Endometrial microvascular endothelial cells (primary cell): Measurements from ENCODE around the genes LCE3C, S100A3, JTB, UBAP2L and IL6R.

DNA sequence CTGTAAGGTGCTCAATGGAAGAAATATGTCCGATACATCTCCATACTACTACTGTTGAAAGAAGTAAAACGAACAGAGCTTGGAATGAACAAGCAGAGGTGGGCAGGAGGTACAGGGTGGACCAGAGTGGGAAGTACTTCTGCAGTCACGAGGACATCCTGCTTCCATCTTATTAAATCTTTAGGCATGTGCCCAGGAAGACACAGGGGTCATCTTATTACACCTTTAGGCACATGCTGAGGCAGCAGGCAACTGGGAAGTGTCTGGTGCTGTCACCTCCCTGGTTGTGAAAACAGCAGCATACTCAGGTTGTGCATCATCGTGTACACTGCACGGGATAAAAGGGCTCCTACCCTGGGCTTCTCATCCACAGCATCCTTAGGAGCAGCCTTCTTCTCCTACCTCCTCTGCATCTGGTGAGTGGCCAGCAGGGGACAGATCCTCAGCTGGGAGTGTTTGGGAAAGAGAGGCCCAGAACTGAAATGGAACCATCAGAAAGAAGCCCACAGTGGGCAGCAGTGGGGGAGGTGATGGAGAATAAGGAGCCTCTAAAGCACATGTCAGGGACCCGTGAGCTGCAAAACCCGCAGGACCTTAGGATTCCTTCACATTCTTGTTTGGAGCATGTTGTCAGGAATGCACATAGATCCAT lies at the start of gene LCE3C:
Gene LCE3C (plus strand): TSS at position 366 of the 652 bp plus-strand sequence.
- RAMPAGE, long total RNA, result no peak

GRCh38 chr1:152708202-152708438 lies 160 bp downstream of the LCE4A start:
- RAMPAGE, long total RNA, result no peak

DNA sequence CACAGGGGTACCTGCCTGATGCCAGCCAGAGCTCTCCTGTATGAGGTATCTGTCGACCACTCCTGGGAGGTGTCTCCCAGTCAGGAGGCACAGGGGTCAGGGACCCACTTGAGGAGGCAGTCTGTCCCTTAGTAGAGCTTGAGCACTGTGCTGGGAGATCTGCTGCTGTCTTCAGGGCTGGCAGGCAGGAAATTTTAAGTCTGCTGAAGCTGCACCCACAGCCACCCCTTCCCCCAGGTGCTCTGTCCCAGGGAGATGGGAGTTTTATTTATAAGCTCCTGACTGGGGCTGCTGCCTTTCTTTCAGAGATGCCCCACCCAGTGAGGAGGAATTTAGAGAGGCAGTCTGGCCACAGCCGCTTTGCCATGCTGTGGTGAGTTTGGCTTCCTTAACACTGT lies 15.1 kb upstream of the LELP1 start:
- RAMPAGE, long total RNA, result no peak

GRCh38 chr1:153488579-153488876 lies 28.1 kb upstream of the S100A7 start:
- RAMPAGE, long total RNA, result no peak

- RAMPAGE, long total RNA, result no peak
Observed at GRCh38 chr1:153488877-153489294, 28.4 kb upstream of the S100A7 start.

GRCh38 chr1:153544922-153545474 lies 608 bp downstream of the S100A4 start:
- RAMPAGE, long total RNA, result no peak

DNA sequence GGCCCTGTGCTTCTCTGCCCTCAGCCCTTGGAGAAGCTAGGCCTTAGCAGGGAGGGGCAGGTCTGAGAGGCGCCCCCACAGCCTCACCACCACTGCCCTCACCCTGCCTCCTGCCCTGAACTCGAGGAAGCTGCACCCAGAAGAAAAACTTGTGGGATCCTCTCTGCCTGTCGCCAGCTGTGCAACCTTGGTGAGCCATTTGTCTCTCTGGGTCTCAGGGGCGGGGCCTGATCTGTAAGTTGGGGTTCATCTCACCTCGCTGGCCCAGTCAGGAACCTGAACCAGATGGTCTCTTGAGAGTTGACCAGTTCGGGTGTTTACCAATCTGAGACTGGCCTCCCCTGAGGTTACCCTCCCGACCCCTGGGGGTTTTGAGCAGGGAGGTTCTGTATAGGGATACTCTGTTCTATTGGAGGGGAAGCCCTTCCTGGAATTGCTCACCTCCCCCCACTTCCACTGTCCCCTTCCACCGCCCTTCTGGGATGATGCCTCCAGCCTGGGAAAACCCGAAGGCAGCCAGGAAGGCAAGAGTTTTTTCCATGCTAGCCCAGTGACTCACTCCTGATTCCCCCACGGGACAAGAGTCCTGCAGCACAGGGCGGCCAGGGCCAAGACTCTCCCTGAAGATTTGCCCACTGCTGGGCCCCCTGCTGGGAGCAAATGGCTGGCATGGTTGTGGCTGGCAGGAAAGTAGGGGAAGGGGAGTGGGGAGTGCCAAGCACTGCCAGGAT lies at the start of gene S100A3:
Gene S100A3 (minus strand): TSS at position 333 of the 731 bp plus-strand sequence.
- RAMPAGE, long total RNA, result no peak

- RAMPAGE, long total RNA, result no peak
Observed at GRCh38 chr1:153617068-153617497, 958 bp upstream of the S100A14 start.

- RAMPAGE, long total RNA, result no peak
Observed at GRCh38 chr1:153749211-153749808, 21.5 kb downstream of the INTS3 start.

DNA sequence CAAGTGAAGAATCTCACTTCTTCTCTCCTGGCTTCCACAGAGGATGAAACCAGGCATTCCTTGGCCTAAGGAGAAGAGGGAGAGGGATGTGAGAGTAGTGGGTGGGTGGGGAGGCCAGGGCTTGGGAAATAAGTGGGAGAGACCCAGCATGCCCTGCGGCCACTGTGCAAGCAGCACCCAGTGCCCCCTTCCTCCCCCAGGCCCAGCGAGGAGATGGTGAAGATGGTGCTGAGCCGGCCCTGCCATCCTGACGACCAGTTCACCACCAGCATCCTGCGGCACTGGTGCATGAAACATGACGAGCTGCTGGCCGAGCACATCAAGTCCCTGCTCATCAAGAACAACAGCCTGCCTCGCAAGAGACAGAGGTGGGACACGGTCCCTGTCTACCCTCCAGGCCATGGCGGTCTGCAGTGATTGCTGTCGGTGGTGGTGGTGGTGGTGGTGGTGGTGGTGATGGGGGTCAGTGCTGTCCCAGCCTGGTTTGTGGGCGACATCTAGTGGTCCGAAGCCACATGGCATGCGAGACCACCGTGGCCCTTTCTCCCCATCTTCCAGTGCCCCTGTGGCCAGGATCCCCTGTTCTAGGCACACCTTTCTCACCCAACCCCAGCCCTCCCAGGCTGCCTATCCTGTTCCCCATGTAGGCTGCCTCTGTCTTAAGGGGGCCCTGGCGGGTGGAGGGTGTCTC lies 3.5 kb upstream of the SLC27A3 start:
- RAMPAGE, long total RNA, result no peak

DNA sequence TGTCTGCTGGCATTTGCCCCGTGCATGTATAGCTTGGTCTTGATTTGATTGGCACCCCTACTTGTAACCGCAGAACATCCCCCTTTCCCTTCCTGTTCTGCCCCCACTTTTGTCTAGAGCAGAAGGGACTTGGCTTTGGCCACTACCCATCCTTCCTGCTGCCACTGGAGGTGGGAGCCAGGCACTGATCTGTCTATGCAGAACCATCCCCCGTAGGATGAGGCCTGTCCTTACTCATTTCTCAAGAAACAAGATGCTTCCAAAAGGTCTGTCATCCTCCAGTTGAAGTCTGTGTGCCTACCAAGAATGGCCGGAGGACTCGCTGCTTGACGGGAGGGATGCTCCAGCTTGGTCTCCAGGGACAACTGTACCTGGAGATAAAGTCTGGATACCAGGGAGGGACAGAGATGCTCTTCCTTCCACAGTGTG lies 1.1 kb upstream of the SLC27A3 start:
- RAMPAGE, long total RNA, result no peak

- RAMPAGE, long total RNA, result no peak
Observed at GRCh38 chr1:153959665-153960017, 1.2 kb upstream of the CRTC2 start.

- RAMPAGE, long total RNA, result start-site peak on the minus strand at chr1:153977603-153977674, 371 and 339 reads in 2 replicates
Observed at GRCh38 chr1:153977545-153978229, at the start of gene JTB. JTB (minus strand) TSS chr1:153977674.

DNA sequence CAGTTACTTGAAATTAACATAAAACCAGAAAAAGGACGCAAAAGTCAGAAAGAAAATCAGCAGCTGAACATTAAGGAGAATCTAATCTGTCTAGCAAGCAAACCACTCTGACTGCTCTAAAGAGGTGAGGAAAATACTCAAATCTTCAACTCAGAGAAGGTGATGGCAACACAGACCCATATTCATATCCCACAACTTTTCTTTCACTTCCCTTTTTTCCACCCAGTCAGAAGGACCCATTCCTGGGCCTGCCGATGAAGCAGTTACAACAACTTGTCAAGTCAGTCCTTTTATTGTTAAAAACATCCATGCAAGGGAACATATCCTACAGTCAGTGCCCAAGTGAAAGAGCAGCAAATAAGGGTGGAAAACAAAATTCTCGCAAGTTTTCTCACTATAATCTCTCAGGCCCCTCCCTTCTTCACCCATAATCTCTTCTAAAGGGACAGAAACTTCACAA lies 33.5 kb downstream of the TPM3 start:
- RAMPAGE, long total RNA, result no peak

DNA sequence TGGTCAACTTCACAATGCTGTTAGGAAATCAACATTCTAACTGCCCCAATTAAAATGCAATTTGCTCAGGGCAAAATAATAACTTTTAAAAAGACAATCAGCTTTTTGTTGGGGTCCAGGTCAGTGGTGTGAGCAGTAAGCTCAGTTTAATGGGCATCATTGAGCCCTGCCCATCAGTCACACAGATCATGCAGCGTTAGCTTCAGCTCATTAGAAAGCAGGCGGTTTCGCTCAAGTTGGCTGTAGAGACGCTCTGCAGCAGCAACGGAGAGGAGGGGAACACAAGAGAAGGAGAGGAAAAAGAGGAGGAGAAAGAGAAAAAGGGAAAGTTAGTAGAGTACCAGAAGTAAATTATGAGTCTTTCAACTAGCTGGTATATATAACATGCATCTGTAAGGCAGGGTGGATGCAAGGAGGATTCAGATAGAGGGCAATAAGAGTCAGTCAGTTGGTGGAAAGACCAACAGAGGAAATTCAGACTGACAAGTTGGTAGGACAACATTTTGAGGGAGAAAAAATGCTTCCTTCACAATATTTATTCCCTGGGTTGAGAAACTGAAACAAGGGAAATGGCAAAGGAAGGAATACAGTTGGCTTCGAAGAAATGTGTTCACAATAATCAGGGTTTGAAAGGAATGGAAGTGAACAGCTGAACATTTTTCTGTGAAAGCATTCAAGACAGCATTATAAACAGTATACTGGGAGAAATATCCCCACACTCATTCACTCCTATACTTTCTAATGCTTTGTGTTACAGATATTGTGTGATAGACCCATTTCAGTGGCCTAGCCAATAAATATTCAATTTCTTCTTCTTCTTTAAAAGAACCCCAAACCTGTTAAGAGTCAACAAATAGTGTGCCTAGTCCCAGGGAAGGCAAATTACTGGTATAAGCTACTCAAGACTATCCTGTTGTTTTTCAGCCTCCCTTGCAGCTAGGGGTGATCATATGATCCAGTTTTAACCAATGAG lies 32.8 kb downstream of the TPM3 start:
- RAMPAGE, long total RNA, result no peak

GRCh38 chr1:154172851-154173339 lies 19.0 kb downstream of the TPM3 start:
- RAMPAGE, long total RNA, result no peak

DNA sequence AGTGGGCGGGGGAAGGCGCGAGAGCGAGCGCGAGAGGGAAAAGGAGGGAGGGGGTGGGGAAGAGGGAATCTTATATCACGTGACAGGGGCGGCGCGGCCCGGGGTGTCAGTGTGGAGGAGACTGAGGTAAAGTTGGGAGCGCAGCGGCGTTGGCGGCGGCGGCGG lies at the start of gene UBAP2L:
Gene UBAP2L (plus strand): TSS at position 106 of the 165 bp plus-strand sequence.
- RAMPAGE, long total RNA, result start-site peak on the plus strand centred at position 96 of the sequence, 37 bp wide, 543 and 718 reads in 2 replicates

- RAMPAGE, long total RNA, result no peak
Observed at GRCh38 chr1:154340580-154341101, 15.3 kb downstream of the ATP8B2 start.

DNA sequence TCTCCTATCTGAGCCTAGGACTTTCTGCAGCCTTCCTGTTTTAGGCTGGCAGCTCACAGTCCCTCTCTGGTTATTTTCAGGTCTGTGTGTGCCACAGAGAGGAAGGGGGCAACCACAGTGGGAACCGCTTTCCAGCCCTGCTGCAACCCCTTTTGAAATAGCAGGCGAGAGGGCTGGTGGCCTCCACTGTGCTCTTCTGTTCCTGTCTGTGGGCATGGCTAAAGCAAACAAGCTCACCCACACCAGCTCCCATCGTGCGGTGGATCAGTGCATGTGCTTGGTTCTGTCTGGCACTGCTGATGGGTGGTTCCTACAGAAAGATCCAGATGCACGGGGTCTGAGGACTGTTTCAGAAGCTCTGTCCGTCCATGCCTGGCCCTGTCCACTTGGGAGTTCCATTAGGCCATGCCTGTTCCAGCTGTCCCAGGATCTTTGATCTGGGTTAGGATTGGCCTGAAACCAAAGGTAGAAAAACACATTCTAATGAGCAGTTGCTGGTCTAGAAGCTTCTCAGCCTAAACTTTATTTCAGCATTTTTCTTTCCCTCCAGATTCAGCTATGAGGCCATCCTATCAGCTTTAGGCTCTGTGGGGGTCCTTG lies 1.5 kb upstream of the IL6R start:
- RAMPAGE, long total RNA, result no peak

DNA sequence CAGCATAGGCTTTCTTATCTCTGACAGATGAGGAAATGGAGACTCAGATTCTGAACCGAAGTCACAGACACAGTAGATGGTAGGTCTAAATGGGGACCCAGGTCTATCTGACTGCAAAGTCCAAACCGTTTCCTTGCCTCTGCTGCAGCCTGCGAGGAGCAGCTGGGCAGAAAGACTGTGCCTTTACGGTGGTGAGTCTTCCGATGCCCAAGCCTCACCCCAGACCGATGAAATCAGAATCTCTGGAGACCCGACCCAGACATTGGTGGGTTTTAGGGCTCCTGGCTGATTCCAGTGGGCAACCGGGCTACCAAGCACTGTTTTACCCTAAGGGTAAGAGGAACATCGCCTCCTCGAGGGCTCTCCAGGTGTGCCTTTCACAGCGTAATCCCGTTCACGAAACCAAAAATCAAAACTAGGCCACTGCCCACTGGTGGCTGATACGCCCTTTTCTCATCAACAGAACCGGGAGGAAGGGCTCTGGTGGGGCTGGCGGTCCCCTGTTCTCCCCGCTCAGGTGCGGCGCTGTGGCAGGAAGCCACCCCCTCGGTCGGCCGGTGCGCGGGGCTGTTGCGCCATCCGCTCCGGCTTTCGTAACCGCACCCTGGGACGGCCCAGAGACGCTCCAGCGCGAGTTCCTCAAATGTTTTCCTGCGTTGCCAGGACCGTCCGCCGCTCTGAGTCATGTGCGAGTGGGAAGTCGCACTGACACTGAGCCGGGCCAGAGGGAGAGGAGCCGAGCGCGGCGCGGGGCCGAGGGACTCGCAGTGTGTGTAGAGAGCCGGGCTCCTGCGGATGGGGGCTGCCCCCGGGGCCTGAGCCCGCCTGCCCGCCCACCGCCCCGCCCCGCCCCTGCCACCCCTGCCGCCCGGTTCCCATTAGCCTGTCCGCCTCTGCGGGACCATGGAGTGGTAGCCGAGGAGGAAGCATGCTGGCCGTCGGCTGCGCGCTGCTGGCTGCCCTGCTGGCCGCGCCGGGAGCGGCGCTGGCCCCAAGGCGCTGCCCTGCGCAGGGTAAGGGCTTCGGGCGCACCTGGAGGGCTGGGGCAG lies at the start of gene IL6R:
Gene IL6R (plus strand): TSS at position 642 of the 1,049 bp plus-strand sequence.
- RAMPAGE, long total RNA, result no peak